Osteocyte (in vitro differentiated cells): ENCODE measurements around a stretch of chr10.

DNA sequence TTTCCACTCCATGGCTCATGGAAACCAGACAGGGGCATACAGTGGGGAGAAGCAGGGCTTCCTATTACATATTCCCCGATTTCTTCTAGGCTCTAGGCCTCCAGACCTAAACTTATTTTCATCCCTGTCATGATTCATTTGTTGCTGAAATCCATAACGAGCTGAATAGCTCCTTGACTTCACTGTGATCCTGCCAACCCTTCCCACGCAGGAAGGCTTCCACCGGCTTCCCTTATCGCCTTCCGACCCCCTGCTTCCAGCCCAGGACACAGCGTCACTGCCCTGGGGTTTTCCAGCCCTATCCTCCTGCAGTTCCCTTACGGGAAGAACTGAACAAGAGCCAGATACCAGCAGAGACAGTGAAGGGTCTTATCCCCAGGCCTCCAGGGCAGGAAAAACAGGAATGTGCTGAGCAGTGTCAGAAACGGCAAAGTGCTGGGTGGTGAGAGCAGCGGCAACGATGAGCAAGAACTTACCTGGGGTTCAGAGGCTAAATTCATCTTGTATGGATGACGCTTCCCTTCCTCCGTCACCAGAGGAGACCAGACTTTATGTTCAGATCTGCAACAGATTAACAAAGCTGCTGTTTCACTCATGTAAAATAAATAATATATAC lies 22.4 kb downstream of the PDLIM1 start:
- PRO-cap: no peak

GRCh38 chr10:95289219-95289464 lies 1.7 kb downstream of the PDLIM1 start:
- PRO-cap: no peak

DNA sequence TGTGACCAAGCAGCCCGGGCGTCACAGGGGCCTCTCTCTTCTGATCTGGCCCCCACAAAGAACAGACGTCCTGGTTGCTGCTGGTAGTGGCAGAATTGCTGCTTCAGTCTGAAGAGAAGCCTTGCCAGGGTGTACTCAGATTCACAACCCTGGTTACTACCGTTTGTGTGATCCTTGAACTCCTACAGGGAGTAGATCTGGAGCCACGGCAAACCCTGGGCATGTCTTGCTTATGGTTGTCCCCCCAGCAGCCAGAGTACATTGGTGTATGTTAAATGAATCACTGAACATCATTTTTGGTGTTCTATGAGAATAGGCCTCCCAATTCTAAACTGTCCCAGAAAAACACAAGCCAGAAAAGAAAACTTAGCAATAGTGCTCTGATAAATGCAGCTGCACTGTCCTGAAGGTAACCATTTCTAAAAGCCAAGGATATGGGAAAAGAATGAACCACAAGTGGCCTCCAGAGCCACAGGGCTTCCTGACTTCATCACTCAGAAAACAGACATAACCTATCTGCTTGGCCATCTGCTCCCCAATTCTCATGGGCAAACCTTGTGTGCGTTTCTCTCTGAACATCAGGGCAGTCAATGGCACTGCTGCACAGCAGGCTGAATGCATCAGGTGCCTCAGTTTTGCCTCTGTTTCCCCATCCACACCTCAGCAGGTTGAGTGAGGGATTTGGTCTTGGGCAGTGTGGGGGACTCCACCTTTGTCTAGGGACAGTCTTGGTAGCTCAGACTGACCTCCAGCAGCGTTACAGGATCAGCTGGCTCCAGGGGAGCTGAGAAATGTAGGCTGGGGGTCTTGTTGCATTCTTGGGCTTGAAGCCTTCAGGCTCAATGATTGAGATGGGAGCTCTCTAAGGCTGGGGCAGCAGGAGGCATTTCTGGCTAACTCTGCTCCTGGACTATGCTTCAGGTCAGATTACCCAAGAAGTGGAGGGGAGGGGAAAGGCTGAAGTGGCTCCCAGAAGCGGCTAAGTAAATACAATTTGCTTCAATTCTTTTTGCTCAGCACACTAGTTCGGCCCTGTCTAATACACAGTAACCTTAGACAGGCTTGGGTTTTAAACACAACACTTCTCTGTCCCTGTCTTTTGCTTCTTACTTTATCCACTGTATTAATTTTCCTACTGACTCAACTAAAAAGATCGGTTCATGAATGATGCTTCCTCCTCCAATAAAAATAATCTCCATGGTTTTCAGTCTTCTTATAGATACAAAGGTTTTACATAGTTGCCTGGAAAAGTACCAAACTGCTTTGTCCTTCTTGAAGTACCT lies 23.5 kb upstream of the PDLIM1 start:
- PRO-cap: no peak

DNA sequence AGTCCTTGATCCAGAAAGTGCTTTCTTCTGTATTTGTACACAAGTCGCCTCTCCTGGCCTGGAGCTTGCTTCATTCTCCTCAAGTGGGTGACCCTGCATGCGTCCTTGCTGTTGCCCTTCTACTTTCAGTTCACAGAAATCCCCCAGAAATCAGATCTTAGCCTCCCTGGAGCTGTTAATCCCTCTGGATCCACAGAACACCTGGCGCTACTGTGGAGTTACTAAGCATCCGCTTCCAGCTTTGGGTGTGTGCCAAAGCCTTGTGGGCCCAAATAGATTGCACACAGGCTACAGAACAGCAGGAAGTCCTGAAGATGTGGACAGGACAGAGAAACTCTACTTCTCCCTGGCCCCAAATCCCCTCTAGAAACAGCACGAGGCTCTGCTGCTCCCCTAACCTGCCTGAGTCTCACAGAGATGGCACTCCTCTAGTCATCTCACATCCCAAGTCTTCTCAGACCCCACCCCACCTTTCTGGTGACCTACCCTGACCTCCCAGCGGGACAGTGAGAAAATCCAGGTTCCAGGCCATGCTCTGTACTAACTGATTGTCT lies 36.6 kb upstream of the PDLIM1 start:
- PRO-cap: no peak

DNA sequence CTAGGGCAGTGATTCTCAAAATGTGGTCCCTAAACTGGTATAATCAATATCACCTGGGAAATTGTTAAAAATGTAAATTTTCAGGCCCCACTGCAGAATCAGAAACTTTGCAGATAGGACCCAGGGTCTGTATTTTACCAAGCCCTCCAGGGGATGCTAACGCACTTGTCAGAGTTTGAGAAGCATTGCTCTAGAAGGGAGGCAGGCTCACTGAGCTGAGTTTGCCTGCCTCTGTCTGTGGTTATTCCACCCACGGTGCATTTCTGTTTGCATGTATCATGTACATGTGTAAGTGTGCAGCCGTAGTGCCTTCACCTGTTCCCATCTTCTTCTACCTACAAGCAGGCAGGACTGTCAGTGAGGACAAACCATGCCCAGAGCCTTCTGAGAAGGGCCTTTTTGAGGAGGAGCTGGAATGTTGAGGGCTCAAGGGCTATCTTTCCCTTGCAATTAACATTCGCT lies 58.1 kb upstream of the PDLIM1 start:
- PRO-cap: no peak

DNA sequence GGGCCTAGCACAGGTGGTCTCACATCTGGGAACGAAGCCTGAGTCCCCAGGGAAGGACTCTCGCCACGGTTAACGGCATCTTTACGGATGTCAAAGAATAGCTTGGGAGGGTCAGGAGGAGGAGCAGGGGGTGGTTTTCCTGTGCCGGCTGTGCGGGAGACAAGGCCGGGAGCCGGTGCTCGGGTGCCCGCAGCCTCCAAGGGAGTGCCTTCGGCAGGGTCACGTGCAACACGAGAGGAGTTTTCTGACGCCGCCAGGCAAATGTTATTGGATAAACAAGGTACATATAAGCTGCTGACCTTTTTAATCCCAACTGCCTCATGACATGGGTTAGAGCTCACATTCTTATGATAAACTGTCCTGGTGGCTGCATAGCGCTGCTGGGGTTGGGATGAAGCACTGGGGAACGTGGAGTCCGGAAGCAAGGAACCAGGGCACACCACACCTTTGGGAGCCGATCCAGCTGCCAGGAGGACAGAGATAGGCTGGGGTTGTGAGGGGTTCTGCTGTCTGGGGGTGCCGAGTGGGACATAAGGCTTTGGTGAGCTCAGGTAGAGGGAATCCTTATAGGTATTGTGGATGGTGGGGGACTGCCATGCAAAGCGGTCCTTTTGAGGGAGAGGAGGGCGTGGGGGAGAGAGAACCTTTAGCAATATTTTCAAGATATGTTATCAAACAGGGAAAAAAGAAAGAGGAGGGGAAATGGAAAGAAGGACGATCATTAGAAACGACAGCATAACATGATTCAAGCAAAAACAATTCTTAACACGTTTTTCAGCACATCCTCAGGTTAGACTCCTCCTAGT lies 124.9 kb upstream of the PDLIM1 start:
- PRO-cap: no peak

GRCh38 chr10:95495517-95496106 lies 65.6 kb downstream of the SORBS1 start:
- PRO-cap: no peak

GRCh38 chr10:95516612-95517169 lies 44.5 kb downstream of the SORBS1 start:
- PRO-cap: no peak

GRCh38 chr10:95538910-95539397 lies 22.2 kb downstream of the SORBS1 start:
- PRO-cap: no peak

GRCh38 chr10:95604926-95605567 lies 43.9 kb upstream of the SORBS1 start:
- PRO-cap: no peak

- PRO-cap: no peak
Measured at GRCh38 chr10:95664049-95664387, 7.5 kb upstream of the ALDH18A1 start.

- PRO-cap: no peak
Measured at GRCh38 chr10:95791473-95792065, 35.6 kb downstream of the ENTPD1 start.

- PRO-cap: no peak
Measured at GRCh38 chr10:96044760-96045153, 1.4 kb downstream of the CCNJ start.

GRCh38 chr10:96130629-96131204 lies 620 bp downstream of the ZNF518A start:
- PRO-cap: unidirectional peak, minus-strand start at chr10:96130736; unidirectional peak, minus-strand start at chr10:96130904

DNA sequence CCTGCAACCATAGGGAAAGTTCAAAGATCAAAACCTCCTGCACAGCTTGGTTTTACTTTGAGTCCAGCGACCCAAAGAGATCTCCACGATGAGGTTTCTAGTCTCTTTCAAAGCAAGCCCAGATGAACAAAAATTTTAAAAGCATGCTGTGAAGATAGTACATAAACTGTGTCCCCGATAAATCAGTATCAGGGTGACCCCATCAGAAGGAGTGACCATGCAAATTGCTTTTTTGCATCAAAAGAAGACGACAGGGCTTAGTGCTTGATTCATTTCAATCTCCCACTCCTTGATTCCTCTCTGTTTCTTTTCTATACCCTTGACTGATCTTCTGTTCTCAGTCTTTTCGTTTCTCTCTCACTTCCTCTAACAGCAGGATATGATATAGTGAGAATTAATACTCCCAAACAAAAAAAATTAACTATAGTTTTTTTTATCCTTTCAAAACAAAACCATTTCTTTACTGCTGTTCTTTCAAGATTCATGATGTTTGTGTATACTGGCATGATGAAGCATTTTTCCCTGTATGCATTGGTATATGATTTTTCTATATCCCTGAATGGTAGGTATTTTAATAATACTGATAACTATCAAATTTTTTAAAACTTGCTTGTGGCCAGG lies 15.9 kb upstream of the DNTT start:
- PRO-cap: no peak

- PRO-cap: no peak
Measured at GRCh38 chr10:96513081-96513461, 655 bp downstream of the TLL2 start.

DNA sequence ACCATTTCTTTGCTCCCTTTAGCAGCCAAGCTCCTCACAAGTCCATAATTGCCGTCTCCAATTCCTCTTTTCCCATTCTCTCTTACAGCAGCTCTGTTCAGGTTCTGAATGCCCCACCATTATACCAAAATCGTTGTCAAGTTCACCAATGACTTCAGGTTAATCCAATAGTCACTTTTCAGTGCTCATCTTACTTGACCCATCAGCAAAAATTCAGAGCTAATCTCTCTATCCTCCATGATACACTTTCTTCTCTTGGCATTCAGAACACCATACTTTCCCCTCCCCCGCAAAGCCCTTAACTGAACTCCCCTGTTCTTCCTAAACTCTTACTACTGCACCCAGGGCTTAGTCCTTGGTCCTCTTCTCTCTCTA lies 30.1 kb downstream of the TM9SF3 start:
- PRO-cap: no peak

- PRO-cap: no peak
Measured at GRCh38 chr10:96618522-96619425, 32.0 kb upstream of the TM9SF3 start.

- PRO-cap: no peak
Measured at GRCh38 chr10:96673289-96674130, 46.8 kb downstream of the PIK3AP1 start.

- PRO-cap: no peak
Measured at GRCh38 chr10:96718135-96719115, 1.9 kb downstream of the PIK3AP1 start.